ENCODE measurements around the genes MID2 and DCX.

DNA sequence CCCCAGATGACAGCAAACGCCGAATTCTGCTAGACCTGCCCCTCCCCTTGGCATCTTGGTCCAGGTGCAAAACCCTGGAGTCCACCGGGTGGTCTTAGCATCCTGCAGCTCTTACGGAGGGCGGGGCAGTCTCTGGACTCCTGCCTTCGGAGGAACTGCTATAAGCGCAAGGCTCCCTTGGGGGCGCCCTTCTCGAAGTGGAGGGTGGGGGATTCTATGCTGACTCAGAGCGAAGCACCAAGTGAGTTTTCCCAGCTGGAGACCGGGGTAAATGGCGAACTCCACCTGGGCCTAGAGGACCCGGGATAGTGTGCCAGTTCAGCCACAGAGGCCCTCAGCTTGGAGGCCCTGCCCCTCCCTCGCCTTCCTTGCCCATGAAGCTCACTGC, 1.7 kb downstream of the FRMPD3 start:
- PRO-cap, 2 experiments = no peak in any of the 2 experiments

GRCh38 chrX:107629563-107629919, 1.2 kb downstream of the PRPS1 start:
- PRO-cap, 2 experiments = no peak in any of the 2 experiments

DNA sequence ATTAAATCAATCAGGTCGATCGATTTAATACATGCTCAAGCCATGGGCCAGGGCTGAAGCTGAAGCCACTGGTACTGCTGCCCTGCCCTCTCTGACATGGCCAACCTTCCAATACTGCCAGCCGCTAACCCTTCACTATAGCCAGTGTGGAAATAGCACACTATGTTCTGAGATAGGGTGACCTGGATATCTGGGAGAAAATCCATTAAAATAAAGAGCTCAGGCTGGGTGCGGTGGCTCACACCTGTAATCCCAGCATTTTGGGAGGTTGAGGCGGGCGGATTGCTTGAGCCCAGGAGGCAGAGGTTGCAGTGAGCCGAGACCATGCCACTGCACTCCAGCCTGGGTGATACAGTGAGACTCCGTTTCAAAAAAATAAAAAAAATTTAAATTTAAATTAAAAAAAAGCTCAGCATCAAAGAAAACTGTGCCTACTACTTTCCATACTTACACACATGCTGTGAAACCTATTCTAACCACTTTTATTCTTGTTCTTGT, 31.4 kb downstream of the TSC22D3 start:
- PRO-cap, 2 experiments = no peak in any of the 2 experiments

DNA sequence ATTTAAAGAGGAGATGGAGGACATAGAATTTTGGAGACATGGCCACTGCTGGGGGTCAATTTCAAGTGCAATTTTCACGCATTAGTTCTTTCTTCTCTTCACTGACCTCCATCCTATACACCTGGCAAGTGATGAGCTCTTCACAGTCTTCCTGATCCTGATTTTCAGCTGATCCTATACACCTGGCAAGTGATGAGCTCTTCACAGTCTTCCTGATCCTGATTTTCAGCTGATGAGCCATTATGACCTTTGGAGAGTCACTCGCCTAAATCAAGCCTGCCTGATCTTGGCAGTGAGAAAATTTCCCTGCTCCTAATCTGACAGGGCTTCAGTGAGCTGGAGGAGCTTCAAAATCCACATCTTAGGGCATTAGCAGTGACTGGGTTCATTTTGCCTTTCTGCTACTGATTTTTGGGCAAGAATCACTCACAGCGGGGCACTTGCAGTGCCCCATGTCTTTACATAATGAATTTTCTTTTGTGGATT, 14.1 kb downstream of the TSC22D3 start:
- PRO-cap, 2 experiments = no peak in any of the 2 experiments

GRCh38 chrX:107825550-107825972, at the start of gene MID2:
Gene MID2 (plus strand): TSS chrX:107825866.
- PRO-cap, 2 experiments = peak in 2 of 2 experiments; most common plus-strand start chrX:107825903 (in 2)

DNA sequence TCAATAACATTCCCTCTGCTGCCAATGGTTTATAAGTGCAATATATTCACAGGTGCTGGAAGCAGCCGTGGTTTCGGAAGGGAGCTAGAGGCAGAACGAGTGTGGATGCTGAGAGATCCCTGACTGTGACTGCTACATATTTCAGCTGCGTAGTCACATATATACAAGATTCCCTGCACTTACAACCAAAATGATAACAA, 1.9 kb upstream of the IRS4 start:
- PRO-cap, 2 experiments = no peak in any of the 2 experiments

DNA sequence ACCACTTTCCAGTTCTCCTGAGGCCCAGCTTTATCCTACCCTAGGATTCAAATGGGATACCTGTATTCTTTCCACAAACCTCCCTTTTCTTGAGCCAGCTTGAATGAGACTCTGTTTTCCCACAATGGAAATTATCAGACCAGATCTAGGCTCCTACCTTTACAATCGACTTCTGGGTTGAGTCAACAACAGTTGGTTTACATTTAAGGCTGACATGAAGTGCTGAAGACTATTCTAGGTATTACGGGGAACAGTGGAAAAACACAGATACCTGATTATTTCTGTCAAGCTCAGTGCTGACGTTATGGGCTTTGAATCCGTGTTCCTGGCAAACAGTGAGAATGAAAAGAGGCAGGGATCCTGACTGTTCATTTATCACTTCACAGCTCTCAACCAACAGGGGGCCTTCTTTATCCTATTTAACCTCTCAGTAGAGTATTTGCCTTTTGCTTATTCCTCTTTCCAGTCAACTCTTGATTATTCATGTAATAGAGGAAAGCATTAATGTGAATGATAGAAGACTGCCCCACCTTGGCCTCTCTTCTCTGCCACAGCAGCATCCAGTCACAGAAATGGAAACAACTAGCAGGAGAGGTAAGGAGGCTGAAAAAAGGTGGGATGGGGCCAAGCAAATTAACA, 43.1 kb downstream of the TMEM164 start:
- PRO-cap, 2 experiments = no peak in any of the 2 experiments

- PRO-cap, 2 experiments = no peak in any of the 2 experiments
Observed at GRCh38 chrX:110316634-110317048, 1.2 kb downstream of the AMMECR1 start.

DNA sequence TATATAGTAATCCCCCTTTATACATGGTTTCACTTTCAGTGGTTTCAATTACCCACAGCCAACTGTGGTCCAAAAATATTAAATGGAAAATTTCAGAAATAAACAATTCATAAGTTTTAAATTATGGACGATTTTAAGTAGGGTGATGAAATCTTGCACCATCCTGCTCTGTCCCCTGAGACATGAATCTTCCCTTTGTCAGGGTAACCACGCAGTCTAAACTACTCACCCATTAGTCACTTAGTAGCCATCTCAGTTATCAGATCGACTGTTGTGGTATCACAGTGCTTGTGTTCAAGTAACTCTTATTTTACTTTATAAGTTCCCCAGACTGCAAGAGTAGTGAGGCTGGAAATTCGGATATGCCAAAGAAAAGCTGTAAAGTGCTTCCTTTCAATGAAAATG, 5.4 kb downstream of the GNG5B start:
- PRO-cap, 2 experiments = no peak in any of the 2 experiments

GRCh38 chrX:110478188-110478515, 42.5 kb upstream of the TDGF1P3 start:
- PRO-cap, 2 experiments = no peak in any of the 2 experiments

GRCh38 chrX:111411944-111412356, at the start of gene DCX:
Gene DCX (minus strand): TSS chrX:111412192.
- PRO-cap, 2 experiments = no peak in any of the 2 experiments

GRCh38 chrX:111594599-111595004, 83.2 kb downstream of the SERTM2 start:
- PRO-cap, 2 experiments = no peak in any of the 2 experiments

DNA sequence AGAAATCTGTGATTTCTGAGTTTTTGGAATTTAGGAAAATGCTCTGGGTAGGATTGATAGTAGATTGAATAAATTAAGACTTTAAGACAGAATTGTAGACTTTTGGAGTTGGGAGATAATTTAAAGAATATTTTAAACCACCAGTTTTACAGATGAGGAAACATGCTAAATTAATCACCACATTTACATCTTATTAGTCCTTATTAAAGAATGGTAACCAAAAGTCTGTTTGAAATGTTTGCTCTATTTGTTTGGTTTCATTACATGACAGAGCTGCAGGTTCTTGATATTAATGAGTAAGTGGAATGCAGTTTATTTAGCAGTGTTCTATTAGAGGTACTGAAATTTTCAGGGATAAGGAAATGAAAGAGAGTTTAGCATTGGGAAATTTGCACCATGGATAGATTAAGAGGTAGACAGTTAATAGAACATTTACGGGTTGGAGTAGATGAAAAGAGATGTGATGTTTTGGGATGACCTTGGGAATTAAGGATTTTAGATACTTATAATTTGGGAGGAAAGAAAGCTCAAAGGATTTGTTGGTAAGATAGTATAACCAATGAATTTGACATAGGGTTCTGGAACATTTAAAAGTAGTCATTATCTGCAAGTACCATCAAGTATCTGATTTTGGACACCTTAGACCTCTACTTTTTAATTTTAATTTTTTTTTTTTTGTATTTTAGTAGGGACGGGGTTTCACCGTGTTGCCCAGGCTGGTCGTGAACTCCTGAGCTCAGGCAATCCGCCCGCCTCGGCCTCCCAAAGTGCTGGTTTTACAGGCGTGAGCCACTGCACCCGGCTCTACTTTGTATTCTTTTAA, 9.2 kb downstream of the ALG13 start:
- PRO-cap, 2 experiments = no peak in any of the 2 experiments

DNA sequence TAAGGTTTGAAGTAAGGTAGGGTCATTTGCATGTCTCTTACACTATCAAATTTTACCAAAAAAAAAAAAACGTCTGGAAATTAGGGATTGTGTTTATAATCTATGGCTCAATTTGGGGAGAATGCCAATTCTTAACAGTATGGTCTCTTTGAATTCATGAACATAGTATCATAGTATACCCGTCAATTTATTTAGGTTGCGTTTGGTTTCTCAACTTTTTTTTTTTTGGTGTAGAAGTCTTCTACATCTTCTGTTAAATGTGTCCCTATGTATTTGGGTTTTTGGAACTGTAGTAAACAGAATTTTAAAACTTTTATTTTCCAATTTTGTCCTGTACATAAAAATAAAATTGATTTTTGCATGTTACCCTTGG, 68.5 kb downstream of the ALG13 start:
- PRO-cap, 2 experiments = no peak in any of the 2 experiments

GRCh38 chrX:114040546-114041310, 543.2 kb upstream of the HTR2C start:
- PRO-cap, 2 experiments = no peak in any of the 2 experiments

- PRO-cap, 2 experiments = no peak in any of the 2 experiments
Observed at GRCh38 chrX:114058948-114059591, 524.8 kb upstream of the HTR2C start.

DNA sequence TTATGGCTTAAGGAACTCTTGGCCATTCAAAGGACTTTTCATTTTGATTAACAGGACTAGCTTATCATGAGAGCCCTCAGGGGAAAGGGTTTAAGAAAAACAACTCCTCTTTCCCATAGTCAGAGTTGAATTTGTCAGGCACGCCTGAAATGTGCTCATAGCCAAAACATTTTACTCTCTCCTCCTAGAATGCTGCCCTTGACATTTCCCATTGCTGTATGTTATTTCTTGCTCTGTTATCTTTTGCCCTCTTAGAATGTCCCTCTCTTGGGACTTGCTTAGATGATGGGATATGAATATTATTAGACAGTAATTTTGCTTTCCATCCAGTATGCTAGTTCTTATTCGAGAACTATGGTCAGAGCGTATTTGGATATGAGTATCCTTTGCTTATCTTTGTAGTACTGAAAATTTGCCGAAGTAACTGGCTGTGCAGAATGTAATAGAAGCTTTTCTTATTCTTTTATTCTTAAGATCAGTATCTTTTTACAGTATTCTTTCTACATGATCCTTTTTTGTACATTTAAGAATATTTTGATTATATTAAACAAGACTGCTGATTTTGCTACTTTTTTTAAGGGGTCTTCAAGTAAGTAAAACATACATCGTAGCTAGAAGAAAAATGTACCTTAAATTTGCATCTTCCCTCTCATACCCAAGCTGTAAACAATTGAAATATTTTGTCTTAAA, 88.8 kb downstream of the PLS3 start:
- PRO-cap, 2 experiments = no peak in any of the 2 experiments

- PRO-cap, 2 experiments = no peak in any of the 2 experiments
Observed at GRCh38 chrX:115933085-115933929, 237.2 kb upstream of the AGTR2 start.

DNA sequence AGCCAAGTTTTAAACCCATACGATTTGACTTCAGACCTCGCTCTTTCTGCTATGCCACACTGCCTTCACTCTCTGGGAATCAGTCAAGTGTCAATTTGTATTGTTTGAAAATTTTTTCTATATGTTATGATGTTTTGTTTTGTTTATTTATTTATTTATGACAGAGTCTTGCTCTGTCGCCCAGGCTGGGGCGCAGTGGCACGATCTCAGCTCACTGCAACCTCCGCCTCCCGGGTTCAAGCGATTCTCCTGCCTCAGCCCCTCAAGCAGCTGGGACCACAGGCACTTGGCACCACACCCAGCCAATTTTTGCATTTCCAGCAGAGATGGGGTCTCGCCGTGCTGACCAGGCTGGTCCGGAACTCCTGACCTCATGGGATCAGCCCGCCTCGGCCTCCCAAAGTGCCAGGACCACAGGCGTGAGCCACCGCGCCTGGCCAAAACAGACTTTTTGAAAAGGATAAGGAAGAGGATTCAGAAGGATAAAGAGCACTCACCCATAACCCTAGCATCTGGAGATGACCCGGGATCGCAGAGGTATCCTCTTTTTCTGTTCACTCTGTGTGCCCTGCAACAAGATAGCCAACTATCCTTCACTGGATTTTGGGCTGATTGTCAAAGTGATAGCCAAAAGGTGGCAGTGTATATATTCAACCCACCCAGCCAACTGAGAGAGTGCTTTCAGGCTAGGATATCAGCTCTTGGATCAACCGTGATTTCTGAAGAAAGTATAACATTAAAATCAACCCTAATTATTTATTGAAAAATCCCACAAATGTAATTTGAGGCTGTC, 224.5 kb upstream of the AGTR2 start:
- PRO-cap, 2 experiments = no peak in any of the 2 experiments

- PRO-cap, 2 experiments = no peak in any of the 2 experiments
Observed at GRCh38 chrX:118715978-118716316, 11.5 kb upstream of the IL13RA1 start.

Data from psoas muscle (tissue), 2 donors.